Endothelial cell of umbilical vein (primary cell): ENCODE measurements around the gene SPDYE15.

DNA sequence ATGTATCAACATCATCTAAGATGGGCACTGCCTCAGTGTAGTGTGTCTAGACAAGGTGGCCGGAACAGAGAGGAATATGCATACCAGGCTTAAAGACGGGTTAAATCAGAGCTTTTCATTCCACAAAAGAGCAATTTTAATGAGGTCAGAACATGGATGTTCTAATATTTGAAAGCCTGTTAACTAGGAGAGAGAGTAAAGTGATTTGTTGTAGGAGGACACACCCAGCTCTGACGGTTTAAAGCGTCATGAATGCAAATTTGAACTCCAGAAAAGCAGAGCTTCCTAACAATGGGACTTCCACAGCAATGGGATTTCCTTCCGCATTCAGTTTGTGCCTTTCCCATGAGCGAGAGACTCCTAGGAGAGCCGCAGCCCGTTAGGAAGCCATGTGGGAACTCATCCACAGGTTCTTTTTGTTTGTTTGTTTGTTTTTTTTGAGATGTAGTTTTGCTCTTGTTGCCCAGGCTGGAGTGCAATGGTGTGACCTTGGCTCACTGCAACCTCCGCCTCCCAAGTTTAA is at the start of gene SPDYE15:
TSS of gene SPDYE15 (plus strand) at position 288 of the 523 bp plus-strand sequence.
- PRO-cap: no peak
CAGE:
- cytosol, long polyA minus RNA: no peak
- cytosol, long polyA plus RNA: no peak
- long polyA plus RNA: no peak
- nucleus, long polyA minus RNA: no peak
- nucleus, long polyA plus RNA: no peak

- PRO-cap: no peak
CAGE:
- cytosol, long polyA minus RNA: no peak
- cytosol, long polyA plus RNA: no peak
- long polyA plus RNA: no peak
- nucleus, long polyA minus RNA: no peak
- nucleus, long polyA plus RNA: no peak
Measured at GRCh38 chr7:75409911-75410632, 14.6 kb downstream of the TRIM73 start.

- PRO-cap: no peak
CAGE:
- cytosol, long polyA minus RNA: no peak
- cytosol, long polyA plus RNA: no peak
- long polyA plus RNA: no peak
- nucleus, long polyA minus RNA: no peak
- nucleus, long polyA plus RNA: no peak
Measured at GRCh38 chr7:75427468-75427936, 32.1 kb downstream of the TRIM73 start.

DNA sequence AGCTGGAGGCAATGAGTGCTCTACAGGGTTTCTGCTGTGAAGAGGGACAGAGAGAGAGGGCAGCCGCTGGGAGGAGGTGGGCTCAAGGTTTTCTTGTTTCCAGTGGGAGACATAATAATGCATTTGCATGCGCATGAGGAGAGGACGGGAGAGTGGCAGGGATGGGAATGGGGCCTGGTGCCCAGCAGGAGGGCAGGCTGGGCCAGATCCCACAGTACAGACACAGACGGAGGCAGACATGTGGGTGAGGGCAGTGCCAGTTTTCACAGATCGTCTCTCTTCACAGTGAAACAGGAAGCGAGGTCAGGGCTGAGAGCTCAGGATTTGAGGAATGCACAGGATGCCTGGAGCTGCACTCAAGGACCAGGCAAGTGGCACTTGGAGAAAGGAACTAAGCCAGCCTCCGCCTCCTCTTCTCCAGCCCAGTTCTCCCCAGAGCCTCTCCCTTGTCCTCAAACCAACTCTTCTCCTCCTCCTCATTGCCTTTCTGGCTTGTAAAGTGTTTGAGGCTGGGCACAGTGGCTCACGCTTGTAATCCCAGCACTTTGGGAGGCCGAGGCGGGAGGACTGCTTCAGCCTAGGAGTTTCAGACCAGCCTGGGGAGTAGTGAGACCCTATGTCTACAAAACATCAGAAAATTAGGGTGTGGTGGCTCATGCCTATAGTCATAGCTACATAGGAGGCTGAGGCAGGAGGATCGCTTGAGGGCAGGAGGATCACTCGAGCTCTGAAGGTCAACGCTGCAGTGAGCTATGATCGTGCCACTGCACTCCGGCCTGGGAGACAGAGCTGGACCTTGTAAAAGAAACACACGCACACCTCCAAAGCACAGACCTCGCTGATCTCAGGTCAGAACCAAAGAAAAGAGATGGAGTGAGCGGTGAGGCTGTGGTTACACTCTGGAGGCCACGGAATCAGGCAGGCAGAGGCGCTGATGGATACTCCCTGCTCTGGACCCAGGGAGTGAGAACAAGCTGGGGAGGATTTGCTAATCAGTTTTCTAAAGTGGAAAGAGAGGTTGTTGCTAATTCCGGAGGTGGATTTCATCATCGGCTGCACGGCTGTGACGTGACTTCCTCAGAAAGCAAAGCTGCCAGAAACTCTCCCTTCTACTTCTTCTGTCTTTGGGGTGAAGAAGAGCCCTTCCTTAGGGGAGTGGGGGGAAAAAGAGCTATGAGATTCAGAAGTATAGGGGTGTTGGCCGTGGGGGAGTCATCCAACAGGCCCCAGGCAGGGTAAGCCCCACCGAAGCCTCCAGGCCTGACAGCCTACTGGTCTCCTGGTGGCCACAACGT is 115.0 kb downstream of the HIP1 start:
- PRO-cap: no peak
CAGE:
- cytosol, long polyA minus RNA: no peak
- cytosol, long polyA plus RNA: no peak
- long polyA plus RNA: no peak
- nucleus, long polyA minus RNA: no peak
- nucleus, long polyA plus RNA: no peak

DNA sequence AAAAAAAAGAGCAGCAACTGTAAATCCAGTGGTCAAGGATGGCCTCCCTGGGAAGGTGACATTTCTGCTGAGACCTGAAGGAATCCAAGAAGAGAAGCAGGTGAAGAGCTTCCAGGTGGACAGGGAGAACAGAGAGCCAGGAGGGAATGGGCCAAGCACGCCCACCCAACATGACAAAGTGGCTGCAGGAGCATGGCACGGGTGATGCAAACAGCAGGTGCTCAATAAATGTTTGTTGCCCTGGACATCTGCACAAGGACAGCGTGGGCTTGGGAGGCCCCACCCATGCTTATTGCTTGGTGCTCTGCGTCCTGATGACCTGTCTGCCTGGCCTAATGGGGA is 12.9 kb downstream of the RHBDD2 start:
- PRO-cap: no peak
CAGE:
- cytosol, long polyA minus RNA: no peak
- cytosol, long polyA plus RNA: no peak
- long polyA plus RNA: no peak
- nucleus, long polyA minus RNA: no peak
- nucleus, long polyA plus RNA: no peak

- PRO-cap: no peak
CAGE:
- cytosol, long polyA minus RNA: no peak
- cytosol, long polyA plus RNA: no peak
- long polyA plus RNA: no peak
- nucleus, long polyA minus RNA: no peak
- nucleus, long polyA plus RNA: no peak
Measured at GRCh38 chr7:75965801-75967096, 28.1 kb downstream of the TMEM120A start.

DNA sequence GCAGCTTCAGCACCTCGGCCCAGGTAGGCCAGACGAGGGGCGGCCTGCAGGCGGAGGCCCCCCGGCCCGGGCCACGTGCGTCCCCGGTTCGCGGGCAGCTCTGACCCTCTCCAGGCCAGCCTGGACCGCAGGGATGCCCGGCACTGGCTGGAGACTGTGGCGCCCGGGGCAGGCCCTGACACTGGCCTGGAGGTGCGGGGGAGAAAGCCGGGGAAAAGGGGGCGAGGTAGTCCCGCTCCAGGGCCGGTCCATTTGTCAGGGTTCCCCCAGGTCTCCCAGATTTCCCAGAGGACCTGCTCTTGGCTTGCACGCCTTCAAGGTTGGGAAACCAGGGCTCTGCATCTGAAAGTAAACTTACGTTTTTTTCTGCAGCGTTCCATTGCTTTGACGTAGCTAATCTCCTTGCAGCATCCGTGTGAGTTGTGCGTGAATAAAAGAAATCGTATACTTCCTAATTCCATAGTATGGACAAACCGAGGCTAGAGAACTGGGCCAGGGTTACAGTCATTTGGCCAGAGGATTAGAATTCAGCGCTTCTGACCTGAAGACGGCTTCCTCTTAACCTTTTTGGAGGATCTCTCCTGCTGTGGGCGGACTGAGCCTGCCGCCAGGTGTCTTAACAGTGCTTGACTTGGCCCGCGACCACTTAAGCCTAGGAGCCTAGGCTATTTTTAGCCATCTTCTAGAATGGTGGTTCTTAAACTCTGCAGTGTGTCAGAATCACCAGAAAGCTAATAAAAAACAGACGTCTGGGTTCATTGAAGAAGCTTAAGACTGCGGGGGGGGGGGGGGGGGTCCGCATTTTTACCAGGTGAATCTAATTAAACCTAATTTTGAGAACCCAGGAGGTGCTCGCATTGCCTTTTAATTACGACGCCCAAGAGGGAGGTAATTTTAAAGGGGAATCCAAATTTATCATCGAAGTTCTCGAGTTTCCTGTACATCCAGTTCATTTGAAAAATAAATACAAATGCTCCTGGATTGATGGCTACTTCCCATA is 598 bp downstream of the MDH2 start:
- PRO-cap: bidirectional peak, plus-strand start at position 460 of the sequence, minus-strand start at position 322 of the sequence; unidirectional peak, minus-strand start at position 621 of the sequence
CAGE:
- cytosol, long polyA minus RNA: no peak
- cytosol, long polyA plus RNA: no peak
- long polyA plus RNA: no peak
- nucleus, long polyA minus RNA: start-site peak on the plus strand centred at position 791 of the sequence, 6 bp wide, 13 reads
- nucleus, long polyA plus RNA: no peak

- PRO-cap: no peak
CAGE:
- cytosol, long polyA minus RNA: no peak
- cytosol, long polyA plus RNA: no peak
- long polyA plus RNA: no peak
- nucleus, long polyA minus RNA: no peak
- nucleus, long polyA plus RNA: no peak
Measured at GRCh38 chr7:76069174-76069677, 21.3 kb downstream of the MDH2 start.

DNA sequence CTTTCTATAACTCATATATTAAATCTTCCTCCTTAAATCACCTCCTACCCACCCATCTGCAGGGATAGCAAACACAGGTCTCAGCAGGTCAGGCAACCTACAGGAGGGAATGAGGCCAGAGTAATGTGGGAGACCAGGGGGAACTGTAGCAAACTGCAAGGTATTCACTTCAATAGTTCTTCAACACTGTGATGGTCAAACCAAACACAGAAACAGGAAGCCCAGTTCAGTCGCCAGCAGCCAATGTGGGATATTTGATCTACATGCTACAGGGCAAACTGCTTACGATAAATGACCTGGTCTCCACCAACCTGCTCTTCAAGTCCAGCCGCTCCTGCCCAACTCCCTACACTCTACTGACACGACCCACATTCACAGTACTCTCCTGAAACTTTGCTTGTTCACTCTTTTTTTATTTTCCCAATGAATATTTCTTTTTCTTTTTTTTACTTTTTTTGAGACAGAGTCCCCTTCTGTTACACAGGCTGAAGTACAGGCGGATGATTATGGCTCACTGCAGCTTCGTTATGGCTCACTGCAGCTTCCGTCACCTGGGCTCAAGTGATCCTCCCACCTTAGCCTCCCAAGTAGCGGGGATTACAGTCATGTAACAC is 42.0 kb downstream of the MDH2 start:
- PRO-cap: no peak
CAGE:
- cytosol, long polyA minus RNA: no peak
- cytosol, long polyA plus RNA: no peak
- long polyA plus RNA: no peak
- nucleus, long polyA minus RNA: no peak
- nucleus, long polyA plus RNA: no peak

- PRO-cap: no peak
CAGE:
- cytosol, long polyA minus RNA: no peak
- cytosol, long polyA plus RNA: no peak
- long polyA plus RNA: no peak
- nucleus, long polyA minus RNA: no peak
- nucleus, long polyA plus RNA: no peak
Measured at GRCh38 chr7:76215243-76215476, 13.5 kb downstream of the SRRM3 start.

DNA sequence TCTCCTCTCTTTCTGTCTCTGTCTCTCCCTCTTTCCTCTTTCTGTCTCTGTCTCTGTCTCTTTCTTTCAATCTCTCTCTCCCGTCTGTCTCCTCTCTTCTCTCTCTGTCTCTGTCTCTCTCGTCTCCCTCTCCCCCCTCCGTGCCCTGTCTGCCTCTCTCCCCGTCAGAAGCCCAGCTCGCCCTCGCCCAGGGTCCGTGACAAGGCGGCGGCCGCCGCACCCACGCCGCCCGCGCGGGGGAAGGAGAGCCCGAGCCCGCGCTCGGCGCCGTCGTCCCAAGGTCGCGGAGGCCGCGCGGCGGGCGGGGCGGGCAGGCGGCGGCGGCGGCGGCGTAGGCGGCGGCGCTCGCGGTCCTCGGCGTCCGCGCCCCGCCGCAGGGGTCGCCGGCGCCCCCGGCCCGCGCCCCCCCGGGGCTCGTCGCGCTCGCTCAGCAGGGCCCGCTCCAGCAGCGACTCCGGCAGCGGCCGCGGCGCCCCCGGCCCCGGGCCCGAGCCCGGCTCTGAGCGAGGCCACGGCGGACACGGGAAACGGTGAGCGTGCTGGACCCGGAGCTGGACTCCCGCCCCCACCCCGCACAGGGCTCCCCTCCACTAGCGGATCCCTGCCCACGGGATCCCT is 21.1 kb upstream of the HSPB1 start:
- PRO-cap: no peak
CAGE:
- cytosol, long polyA minus RNA: no peak
- cytosol, long polyA plus RNA: no peak
- long polyA plus RNA: no peak
- nucleus, long polyA minus RNA: no peak
- nucleus, long polyA plus RNA: no peak

GRCh38 chr7:76303439-76303889 is 991 bp downstream of the HSPB1 start:
- PRO-cap: bidirectional peak, plus-strand start at chr7:76303703, minus-strand start at chr7:76303565
CAGE:
- cytosol, long polyA minus RNA: no peak
- cytosol, long polyA plus RNA: no peak
- long polyA plus RNA: start-site peak on the plus strand at chr7:76303585-76303798, 2,294 and 2,971 reads in 2 replicates
- nucleus, long polyA minus RNA: start-site peak on the plus strand at chr7:76303773-76303793, 160 reads
- nucleus, long polyA plus RNA: no peak

- PRO-cap: no peak
CAGE:
- cytosol, long polyA minus RNA: no peak
- cytosol, long polyA plus RNA: no peak
- long polyA plus RNA: no peak
- nucleus, long polyA minus RNA: no peak
- nucleus, long polyA plus RNA: no peak
Measured at GRCh38 chr7:76306249-76306418, 3.7 kb downstream of the HSPB1 start.

DNA sequence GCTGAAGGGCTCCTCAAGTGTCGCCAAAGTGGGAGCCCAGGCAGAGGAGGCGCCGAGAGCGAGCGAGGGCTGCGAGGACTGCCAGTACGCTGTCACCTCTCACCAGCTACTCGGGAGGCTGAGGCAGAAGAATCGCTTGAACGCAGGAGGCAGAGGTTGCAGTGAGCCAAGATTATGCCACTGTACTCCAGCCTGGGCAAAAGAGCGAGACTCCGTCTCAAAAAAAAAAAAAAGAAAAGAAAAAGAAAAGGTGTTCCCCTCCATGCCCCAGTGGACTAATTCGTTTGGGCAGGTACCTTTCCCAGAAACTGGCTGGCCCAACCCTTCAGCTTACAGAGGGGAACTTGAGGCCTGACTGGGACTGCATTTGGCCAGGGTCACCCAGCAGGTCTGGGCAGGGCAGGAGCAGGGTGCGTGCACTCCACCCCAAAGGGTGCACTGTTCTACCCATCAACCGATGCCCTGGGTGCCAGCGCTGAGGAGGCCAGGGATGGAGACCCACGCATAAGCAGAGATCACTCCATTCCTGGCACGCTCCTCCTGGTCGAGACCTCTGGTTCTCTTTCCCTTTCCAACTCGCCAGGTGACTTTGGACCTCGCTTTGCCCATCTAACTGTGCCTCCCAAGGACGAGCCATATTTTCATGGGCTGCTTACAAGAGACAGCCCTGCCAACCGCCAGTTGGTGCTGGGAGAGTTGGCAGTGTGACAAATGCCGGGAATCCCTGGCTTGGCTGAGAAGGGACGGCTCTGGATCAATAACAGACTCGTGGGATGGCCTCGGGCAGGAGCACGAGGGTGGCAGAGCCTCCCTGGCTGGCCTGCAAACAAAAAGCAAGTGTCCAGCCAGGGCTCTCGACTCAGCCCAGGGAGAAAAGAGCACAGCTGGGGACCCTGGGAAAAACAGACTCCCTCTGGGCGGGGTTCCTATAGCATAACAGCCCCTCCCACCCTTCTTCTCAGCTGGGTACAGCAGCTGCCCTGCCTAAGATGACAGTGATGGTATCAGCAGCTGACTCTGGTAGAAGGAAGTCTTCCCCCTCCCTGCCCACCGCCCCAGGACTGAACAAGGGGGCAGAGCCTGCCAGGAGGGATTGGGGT is 7.8 kb downstream of the HSPB1 start:
- PRO-cap: no peak
CAGE:
- cytosol, long polyA minus RNA: no peak
- cytosol, long polyA plus RNA: no peak
- long polyA plus RNA: no peak
- nucleus, long polyA minus RNA: no peak
- nucleus, long polyA plus RNA: no peak

GRCh38 chr7:76345887-76346180 is 13.0 kb downstream of the YWHAG start:
- PRO-cap: no peak
CAGE:
- cytosol, long polyA minus RNA: no peak
- cytosol, long polyA plus RNA: no peak
- long polyA plus RNA: no peak
- nucleus, long polyA minus RNA: no peak
- nucleus, long polyA plus RNA: no peak

DNA sequence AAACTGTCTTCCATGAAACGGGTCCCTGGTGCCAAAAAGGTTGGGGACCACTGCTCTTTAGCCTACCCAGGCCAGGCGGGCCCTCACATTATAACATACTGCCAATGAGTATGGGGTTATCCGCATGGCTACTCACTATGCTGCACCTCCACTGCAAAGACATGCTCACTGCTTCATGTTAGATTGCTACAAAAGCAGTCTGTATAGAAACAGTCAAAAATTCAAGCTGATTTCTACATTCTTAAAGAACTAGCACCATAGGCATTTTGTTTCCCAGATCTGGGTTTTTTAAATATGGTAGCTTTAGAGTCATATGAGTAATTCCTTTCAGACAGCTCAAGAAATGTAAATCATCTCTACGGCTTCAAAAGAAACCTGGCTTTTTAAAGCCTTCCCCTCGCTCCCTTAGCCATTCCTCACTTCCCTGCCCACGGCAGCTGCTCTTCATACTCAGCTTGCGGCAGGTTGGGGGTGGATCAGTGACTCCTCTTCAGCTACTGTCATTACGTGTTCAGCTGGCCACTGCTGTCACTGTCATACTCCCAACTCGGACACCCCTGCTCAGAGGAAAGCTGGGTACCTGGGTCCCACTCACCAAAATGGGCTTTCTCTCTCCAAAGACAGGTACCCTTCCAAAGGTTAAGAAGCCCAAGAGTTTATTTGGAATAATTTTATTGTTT is 6.7 kb downstream of the YWHAG start:
- PRO-cap: no peak
CAGE:
- cytosol, long polyA minus RNA: no peak
- cytosol, long polyA plus RNA: no peak
- long polyA plus RNA: no peak
- nucleus, long polyA minus RNA: no peak
- nucleus, long polyA plus RNA: no peak

DNA sequence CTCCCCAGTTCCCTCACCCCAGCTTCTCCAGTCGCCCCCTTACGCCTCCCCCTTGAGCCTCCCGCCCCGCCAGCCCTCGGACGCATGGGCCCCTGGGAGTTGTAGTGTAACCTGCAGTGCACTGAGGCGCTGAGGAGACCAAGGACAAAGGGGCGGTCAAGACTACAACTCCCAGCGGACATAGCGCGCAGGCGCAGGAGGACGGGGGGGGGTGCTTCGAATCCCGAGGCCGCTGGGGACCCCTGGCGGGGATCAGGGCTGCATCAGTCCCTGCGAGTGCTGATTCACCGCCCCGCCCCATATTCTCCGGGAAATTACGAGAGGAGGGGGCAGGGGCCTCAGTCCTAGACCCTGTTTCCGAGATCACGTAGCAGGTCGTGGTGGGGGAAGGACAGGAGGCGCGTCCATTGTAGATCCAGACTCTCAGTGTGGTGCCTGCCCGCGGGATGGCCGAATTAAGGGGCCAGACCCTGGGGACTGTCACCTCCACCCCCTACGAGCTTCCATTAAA is 472 bp upstream of the YWHAG start:
- PRO-cap: bidirectional peak, plus-strand start at position 341 of the sequence, minus-strand start at position 84 of the sequence
CAGE:
- cytosol, long polyA minus RNA: no peak
- cytosol, long polyA plus RNA: no peak
- long polyA plus RNA: no peak
- nucleus, long polyA minus RNA: no peak
- nucleus, long polyA plus RNA: no peak

DNA sequence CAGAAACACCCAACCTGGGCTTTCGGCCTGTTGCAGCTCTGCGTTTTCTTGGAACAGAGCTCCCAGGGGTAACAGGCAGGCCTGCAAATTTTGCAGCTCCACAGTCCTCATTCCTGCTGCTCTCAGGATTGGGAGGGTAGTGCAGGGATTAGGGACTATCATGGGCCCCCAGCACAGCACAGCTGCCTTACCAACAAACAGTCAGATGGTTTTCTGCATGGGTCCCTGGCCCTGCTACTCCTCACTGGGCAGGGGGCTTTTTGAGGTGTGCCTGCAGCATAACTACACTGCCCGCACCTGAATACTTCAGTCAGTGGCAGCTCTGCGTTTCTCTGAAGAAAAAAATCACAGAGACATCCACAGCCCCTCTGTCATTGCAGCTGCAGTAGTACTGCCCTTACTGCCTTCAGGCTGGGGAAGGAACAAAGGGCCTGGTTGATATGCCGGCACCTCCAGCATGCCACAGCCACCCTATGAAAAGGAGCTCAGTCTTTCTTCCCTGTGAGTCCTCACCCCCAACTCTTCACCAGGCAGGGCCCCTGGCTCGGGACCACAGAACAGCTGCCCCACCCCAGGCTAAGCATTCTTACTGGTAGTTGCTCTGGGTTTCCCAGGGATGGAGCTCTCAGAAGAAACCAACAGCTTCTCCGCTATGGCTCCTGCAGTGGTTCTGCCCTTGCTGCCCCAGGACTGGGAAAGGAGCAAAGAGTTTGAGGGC is 36.2 kb downstream of the POMZP3 start:
- PRO-cap: no peak
CAGE:
- cytosol, long polyA minus RNA: no peak
- cytosol, long polyA plus RNA: no peak
- long polyA plus RNA: no peak
- nucleus, long polyA minus RNA: no peak
- nucleus, long polyA plus RNA: no peak

DNA sequence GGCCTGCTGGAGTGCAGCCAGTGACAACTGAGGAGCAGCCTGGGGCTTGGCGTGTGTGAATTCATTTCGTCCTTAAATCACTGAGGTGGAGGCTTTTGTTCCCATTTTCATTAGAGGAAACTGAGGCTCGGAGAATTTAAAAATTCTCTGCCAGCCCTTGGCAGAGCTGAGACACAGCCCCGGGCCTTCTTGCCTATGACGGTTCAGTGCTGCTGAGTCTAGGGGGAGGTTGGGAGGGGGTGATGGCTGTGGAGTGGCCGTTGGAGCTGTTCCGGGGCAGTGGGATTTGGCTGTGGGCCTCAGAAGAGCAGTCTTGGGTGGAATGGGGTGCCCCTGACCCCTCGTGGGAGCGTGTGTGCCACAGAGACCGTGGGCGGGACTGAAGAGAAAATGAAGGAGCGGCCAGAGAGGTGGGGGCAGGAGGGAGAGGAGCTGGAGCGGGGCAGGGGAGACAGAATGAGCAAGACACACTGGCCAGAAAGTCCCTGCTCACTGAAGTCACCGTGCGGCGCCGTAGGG is 40.1 kb downstream of the SPDYE17 start:
- PRO-cap: no peak
CAGE:
- cytosol, long polyA minus RNA: no peak
- cytosol, long polyA plus RNA: no peak
- long polyA plus RNA: no peak
- nucleus, long polyA minus RNA: no peak
- nucleus, long polyA plus RNA: no peak

- PRO-cap: no peak
CAGE:
- cytosol, long polyA minus RNA: no peak
- cytosol, long polyA plus RNA: no peak
- long polyA plus RNA: no peak
- nucleus, long polyA minus RNA: no peak
- nucleus, long polyA plus RNA: no peak
Measured at GRCh38 chr7:77327022-77327766, 89.0 kb downstream of the GSAP start.